ENCODE measurements around a stretch of chr9.

DNA sequence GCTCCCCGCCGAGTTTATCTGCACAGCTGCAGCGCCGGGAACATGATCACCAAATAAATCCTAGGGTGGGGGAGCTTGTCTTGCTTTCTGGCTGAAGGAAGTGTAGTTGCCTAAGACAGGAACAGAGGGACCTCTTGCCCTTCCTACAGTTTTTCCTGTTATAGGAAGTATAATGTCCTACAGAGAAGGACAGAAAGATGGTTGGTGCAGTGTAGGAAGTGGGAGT lies 7.6 kb downstream of the AOPEP start:
- PRO-cap = no peak

- PRO-cap = no peak
Observed at GRCh38 chr9:94812086-94813113, 85.9 kb downstream of the AOPEP start.

DNA sequence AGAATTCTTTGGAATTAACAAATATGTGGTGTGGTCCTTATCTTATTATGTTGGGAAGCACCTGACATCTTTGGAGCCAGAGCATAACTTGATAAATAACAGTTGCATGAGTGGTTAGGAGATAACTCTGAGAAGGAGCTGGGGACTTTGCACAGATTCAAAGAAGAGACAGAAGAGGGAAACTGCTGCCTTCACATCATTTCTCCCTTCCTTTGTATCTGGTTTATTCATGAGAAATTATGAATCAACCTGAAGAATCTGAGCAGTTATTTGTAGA lies 146.8 kb downstream of the AOPEP start:
- PRO-cap = no peak

- PRO-cap = no peak
Observed at GRCh38 chr9:94874331-94874878, 147.9 kb downstream of the AOPEP start.

DNA sequence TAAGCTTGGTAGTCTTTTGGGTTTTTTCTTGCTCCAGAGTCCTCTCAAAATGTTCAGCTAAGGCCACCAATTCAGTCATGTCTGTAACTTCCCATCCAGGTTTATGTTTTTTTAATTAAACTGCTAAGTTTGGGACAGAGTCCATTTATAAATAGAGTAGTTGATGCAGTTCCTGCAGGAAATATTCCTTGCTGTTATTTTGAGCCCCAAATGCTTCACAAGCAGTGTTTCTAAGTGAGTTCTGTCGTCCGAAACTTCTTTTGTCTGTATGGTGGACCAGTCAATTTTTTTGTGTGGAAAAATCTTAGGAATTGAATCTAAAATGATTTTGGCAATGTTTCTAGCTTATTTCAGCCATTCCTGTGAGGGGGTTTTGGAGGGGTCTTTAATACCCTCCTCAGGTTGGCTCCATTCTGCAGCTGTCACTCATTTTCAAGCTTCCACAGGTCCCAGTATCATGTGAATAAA lies 155.0 kb downstream of the AOPEP start:
- PRO-cap = no peak

DNA sequence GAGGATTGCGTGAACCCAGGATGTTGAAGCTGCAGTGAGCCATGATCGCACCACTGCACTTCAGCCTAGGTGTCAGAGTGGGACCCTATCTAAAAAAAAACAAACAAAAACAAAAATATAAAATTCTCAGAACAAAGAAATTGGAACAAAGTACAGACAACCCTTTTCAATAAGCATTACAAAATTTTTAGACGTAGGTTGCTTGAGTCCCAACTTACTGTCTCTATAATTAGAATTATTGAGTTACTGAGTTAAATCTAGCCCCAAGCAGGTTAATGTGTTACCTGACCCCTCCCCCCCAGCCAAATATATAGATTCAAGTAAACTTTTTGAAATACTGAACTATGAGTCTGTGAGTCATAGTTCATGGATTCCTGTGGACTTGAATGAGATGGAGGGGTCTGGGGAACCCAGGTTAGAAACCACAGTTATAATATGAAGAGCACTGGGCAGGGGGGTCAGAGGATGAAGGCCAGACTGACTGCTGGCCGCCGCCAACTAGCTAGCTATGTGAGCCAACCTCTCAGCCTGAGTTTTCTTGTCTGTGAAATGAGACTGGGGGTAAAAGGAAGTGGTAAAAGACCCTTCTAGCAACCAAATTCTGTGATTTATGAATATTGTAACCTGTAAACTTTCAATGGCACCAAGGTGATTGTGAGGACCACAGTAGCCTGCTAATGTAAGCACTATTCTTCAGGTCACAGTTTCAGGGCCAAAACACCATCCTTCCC lies 173.3 kb downstream of the AOPEP start:
- PRO-cap = no peak

- PRO-cap = no peak
Observed at GRCh38 chr9:94991982-94992452, 265.5 kb downstream of the AOPEP start.

DNA sequence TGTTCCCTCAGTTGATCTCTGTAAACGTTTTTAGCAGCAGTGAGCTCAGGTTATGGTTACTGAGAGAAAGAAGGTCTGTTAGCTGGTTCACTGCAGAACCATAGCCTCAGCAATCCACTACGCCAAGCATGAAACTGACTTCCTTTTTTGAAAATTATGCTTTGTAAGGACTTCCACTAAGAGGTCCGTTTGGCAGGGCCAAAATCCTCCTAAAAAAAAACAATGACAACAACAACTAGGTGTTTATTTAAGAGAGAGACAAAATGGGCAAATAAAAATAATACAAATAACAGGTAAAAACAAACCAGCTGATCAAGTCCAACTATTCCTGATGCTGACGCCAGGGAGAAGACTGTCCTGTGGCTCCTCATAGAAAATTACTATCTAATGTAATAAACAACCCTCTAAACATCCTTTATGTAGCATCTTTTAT lies 273.4 kb downstream of the AOPEP start:
- PRO-cap = no peak

DNA sequence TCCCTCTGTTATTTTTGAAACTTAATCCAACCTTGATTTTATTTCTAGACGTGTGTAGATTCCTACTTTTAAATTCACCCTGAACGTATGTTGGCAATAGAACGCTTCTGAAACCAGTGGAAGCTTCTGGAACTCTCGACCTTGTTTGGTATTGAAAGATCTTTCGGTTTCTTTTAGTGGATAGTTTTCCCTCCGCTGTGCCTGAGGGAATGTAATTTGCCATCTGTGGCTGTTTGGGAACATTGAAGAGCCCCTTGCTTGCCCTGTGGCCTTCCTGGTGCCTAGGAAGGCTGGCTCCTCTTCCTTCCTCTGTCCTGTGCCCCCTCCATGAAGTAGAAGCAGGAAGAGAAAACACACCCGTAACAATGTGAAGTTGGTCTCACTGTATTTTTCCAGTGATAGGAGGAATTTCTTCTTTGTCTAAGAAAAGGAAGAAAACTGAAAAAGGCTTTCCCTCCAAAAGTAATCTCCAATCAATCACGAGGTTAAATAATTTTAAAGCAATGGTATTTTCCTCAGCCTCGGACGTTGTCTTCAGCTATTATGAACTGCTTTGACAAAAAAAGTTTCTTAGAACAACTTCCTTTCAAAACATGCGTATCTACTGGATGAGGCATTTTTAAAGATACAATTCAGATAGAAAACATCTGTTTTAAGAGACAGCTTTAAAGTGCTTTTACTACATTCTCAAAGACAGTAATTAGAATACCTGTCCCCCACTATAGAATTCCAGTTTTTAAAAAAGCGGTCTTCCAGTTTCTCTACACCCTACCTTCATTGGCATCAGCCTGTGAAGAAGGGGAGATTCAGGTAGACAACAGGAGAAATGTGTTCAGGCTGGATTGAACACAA lies 274.5 kb downstream of the AOPEP start:
- PRO-cap = no peak

- PRO-cap = no peak
Observed at GRCh38 chr9:95005898-95006182, 279.3 kb downstream of the AOPEP start.

DNA sequence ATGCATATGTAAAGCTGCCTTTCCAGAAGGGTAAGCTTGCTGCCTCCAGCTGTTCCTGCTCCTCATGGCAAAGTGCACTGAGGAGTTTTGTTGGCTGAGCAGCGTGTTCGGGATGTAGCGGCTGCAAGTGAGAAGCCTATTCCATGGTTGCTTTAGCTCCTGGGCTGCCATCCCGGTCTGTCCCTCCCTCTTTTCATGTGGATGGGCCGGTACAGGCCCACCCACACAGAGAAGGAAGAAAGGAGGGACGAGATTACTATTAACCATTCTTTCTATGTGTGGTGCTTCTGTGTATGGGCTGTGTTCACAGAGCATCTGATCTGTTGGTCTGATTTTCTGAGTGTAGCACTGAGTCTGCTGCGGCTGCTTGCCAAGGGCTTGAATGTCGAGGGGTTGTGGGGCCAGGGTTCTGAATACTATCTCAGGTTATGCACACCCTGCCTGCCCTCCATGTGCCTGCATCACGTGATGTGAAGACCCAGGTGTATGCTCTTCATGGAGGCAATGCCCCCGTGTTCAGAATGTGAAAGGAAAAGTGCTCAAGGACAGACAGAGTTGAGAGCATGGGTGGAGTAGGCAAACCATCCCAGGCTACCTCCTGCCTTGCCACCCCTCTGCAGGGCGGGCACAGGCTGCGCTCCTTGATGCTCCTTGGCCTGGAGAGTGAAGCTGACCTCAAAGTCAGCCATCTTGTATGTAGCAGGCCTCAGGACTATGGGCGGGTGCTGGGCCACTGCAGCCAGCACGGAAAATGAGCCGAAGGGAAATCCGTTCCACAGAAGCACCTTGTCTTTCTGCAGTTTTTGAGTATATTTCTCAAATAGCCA lies 254.9 kb downstream of the FANCC start:
- PRO-cap = no peak

DNA sequence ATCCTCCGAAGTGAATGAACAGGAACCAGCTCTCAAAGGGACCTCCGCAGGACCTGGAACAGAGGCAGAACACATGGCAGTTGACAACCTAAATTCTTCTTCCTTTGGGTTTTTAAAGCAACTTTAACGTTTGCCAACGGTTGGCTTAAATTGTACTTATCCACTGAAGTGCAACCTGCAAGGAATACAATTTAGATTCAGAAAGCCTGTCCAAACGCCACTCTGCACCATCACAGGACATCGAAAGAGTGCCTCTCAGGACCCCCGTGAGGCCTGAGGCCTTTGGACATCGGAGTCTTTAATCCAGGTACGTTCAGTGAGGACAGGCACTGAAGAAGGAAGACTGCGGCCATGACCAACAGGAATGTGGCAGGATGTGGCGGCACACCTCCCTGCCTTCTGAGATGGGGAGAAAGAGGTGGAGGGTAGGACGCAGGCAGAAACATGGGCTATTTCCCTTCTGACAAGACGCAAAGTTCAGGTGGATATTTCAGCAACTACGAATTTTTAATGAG lies 205.9 kb downstream of the FANCC start:
- PRO-cap = no peak

GRCh38 chr9:95349571-95350261 lies 32.2 kb upstream of the FANCC start:
- PRO-cap = no peak

DNA sequence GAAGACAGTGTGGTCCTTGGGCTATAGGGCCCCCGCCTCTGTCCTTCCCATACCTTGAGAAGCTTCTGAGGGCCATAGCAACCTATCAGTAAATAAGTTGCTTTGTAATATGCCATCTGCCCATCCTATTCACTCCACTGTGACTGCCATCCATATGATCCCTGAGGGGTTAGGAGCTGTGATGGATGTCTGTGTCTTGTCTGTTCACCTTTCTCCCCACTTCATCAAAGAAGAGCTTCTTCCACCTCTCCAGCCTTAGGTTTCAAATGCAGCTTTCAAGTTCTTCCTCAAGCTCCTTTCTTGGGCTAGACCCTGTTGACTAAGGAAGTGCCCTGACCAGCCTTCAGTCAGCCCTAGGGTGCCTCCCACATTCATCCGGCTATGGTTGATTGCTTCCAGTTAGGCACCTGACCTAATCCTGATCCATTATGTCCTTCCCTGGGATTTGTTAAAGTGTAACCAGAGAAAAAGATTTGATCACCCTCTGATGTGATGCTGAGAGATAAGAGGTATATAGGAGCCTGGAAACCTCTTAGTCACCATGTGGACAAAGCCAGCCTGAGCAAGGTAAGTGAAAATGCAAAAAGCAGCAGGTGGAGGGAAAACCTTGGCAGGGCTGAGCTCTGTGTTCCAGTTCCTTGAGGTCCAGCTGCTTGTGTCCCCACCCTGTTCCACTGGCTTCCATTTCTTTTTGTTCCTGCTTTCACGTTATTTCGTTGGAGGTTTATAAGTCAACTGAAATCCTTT lies 178.9 kb upstream of the ERCC6L2 start:
- PRO-cap = no peak

GRCh38 chr9:95960766-95961350 lies 85.4 kb downstream of the ERCC6L2 start:
- PRO-cap = no peak

GRCh38 chr9:96009162-96009704 lies 133.7 kb downstream of the ERCC6L2 start:
- PRO-cap = no peak

GRCh38 chr9:96009705-96010247 lies 134.3 kb downstream of the ERCC6L2 start:
- PRO-cap = no peak

GRCh38 chr9:96013944-96014484 lies 138.5 kb downstream of the ERCC6L2 start:
- PRO-cap = no peak

- PRO-cap = no peak
Observed at GRCh38 chr9:96048975-96049819, 173.7 kb downstream of the ERCC6L2 start.

GRCh38 chr9:96129495-96130326 lies 172.3 kb downstream of the HSD17B3 start:
- PRO-cap = no peak